SJCRH30 (cell line): ENCODE data around the genes SLCO2A1, EPHB1 and PCCB.

GRCh38 chr3:133574109-133574814 is 776 bp downstream of the CDV3 start:
- RAMPAGE, long total RNA, result no peak

DNA sequence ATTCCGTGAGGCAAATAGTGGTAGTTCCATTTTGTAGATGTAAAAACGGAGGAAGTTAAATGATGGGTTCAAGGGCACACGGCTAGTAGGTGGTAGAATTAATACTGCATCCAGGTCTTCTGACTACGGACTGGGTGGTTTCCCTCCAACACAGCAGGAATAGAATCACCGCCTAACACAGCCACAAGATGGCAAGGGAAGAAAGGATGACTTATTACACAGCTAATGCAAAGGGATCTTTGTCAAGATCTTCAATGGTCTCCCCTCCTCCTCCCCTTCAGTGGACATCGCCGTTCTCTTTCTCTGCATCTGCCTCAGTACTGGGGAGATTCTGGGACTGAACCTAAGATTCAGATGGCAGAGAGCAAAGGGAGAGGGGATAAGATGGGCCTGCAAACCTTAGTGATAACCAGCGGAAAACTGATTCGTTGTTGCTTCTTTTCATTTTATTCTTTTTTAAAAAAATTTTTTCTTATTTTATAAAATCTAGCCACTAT is 592 bp upstream of the TOPBP1 start:
- RAMPAGE, long total RNA, result no peak

GRCh38 chr3:133675643-133675911 is 13.8 kb upstream of the TOPBP1 start:
- RAMPAGE, long total RNA, result no peak

DNA sequence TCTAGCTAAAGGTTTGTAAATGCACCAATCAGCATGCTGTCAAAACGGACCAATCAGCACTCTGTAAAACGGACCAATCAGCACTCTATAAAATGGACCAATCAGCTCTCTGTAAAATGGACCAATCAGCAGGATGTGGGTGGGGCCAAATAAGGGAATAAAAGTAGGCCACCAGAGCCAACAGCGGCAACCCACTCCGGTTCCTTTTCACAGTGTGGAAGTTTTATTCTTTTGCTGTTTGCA is 13.9 kb upstream of the TF start:
- RAMPAGE, long total RNA, result no peak

DNA sequence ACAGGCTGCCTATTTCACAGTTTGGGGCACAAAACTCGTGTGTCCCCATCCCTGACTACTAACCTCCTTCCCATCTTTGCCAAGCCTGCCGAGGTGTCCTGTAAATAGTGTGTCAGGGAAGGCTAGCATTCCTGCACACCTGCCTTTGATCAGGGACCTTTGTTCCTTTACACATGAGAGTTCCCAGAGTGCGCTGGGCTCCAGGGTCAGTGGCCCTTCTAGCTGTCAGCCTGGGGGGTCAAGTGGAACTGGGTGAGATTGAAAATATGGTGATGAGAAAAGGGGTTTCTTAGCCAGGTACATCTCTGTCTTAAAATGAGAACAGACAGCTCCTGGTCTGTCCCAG is 12.9 kb upstream of the TF start:
- RAMPAGE, long total RNA, result no peak

DNA sequence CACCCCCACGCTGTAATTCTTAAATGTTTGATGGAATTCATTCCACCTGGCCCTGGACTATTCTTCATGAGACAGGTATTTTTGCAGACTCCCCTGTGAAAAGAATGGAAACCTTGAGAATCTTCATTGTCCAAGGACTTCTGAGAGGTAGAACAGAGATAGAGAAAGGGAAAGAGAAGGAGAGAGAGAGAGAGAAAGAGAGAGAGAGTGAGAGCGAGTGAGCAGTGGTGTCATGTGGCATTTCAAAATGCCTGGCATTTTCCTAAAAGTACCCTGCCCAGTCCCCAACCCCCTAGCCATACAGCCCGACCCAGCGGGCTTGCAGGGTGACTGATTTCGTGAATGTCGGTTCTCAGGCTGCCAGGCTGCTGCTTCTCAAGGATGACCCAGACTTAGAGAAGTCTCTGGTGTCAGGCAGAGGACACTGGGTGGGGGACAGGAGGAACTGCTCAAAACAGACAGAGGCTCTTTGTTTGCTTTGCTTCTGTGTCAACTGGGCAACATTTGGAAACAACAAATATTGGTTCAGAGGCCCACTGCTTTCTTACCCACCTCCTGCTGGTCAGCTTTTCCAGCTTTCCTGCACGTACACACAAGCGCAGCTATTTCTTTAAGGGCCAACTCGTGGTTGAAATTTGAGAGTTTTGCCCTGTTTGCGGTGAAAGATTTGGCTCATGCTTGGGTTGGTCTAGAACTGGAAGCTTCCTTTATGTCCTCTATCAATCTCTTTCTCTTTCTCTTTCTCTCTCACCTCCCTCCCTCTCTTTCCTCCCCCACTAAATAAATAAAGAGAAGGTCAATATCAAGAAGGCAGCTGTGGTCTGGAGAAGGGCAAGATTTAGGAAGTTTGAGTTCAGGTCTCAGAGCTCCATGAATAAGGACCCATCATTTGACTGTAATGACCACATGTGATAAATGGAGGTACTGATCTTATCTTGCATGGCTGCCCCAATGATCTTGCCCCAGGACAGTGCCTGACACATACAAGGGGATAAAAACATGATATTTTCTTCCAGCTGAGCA is 3.6 kb upstream of the TF start:
- RAMPAGE, long total RNA, result no peak

GRCh38 chr3:133758999-133759552 is 12.9 kb downstream of the TF start:
- RAMPAGE, long total RNA, result no peak

GRCh38 chr3:133998665-133999313 is 30.9 kb downstream of the SLCO2A1 start:
- RAMPAGE, long total RNA, result no peak

- RAMPAGE, long total RNA, result no peak
Observed at GRCh38 chr3:134029230-134030303, at the start of gene SLCO2A1. SLCO2A1 (minus strand) TSS chr3:134029925.

- RAMPAGE, long total RNA, result no peak
Observed at GRCh38 chr3:134237568-134238028, 13.1 kb downstream of the RYK start.

DNA sequence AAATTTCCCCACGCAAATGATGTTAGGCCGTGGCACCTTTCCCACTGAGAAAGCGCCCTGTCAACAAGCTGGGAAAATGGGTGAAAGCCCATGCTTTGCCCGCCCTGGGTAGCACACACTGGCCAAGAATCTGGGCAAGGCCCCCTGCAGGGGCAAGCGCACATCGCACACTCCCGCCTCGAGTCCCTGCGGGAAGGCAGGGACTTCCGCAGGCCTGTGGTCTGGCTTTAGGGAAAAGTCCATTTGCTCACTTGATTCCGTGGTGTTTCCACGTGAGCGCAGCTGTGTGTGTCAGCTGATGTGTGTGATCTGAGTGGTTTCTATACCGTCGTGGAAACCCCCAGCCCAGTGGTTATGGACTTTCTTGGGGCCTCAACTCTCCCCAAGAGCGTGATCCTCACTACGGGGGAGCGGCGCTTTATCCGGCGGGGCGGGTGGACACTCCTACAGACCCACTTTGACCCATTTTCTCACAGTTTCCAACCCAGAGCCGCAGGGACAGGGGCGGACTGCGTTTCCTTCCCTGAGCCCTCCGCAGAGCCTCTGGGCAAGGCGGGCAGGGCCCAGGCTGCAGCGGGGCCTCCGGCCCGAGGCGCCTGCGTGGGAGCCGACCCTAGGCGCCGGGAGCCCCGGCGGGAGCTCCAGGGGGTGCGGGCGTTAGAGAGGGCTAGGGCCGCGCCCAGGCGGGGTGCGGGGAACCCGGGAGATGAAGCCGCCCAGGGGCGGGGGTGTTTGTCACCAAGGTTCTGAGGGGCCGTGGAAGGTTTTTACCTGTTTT is 61.6 kb downstream of the AMOTL2 start:
- RAMPAGE, long total RNA, result no peak

- RAMPAGE, long total RNA, result no peak
Observed at GRCh38 chr3:134326200-134326676, 48.0 kb downstream of the AMOTL2 start.

DNA sequence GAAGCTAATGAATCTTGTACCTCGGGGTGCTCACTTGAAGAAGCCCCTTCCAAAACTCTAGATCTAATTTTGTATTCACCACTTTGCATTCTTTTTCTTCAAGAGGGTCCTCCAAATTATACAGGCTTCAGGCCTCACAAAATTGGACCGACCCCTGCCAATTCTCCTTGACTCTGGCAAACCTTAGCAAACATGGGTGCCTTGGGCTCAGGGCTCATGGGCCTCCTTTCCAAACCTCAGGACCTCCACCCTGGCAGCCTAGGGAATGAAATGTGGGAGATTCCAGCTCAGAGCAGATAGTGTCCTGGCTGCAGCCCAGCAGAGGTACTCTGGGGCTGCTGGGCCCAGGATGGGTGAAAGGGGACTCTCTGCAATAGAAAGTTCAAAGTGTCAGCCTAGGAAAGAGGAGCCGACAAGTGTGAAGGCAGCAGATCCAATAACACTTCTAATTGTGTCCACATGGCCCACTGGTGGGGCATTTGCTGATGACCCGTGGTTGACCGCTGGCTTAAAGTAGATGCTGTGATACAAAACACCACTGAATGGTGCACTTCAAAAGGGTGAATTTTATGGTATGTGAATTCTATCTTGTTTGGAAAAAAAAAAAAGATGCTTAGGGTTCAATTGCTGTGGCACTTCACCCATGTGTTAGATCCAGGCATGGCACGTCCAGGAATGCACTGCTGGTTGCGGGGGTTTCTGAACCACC is 21.1 kb downstream of the AMOTL2 start:
- RAMPAGE, long total RNA, result no peak

- RAMPAGE, long total RNA, result no peak
Observed at GRCh38 chr3:134794835-134795815, at the start of gene EPHB1. EPHB1 (plus strand) TSS chr3:134795260.

GRCh38 chr3:134874723-134875279 is 79.7 kb downstream of the EPHB1 start:
- RAMPAGE, long total RNA, result no peak

DNA sequence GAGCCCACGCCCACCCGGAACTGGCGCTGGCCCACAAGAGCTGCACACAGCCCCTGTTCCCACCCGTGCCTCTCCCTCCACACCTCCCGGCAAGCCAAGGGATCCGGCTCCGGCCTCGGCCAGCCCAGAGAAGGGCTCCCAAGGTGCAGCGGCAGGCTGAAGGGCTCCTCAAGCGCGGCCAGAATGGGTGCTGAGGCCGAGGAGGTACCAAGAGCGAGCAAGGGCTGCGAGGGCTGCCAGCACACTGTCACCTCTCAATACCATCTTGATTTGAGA is 121.5 kb downstream of the EPHB1 start:
- RAMPAGE, long total RNA, result no peak

- RAMPAGE, long total RNA, result no peak
Observed at GRCh38 chr3:135150371-135150885, 355.4 kb downstream of the EPHB1 start.

DNA sequence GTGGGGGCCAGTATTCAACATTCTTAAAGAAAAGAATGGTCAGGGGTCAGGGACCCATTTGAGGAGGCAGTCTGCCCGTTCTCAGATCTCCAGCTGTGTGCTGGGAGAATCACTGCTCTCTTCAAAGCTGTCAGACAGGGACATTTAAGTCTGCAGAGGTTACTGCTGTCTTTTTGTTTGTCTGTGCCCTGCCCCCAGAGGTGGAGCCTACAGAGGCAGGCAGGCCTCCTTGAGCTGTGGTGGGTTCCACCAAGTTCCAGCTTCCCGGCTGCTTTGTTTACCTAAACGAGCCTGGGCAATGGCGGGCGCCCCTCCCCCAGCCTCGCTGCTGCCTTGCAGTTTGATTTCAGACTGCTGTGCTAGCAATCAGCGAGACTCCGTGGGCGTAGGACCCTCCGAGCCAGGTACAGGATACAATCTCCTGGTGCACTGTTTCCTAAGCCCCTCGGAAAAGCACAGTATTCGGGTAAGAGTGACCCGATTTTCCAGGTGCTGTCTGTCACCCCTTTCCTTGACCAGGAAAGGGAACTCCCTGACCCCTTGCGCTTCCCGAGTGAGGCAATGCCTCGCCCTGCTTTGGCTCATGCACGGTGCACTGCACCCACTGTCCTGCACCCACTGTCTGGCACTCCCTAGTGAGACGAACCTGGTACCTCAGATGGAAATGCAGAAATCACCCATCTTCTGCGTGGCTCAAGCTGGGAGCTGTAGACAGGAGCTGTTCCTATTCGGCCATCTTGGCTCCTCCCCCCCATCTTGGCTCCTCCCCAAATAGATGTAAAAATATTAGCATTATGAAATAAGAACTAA is 526.2 kb upstream of the PPP2R3A start:
- RAMPAGE, long total RNA, result no peak

DNA sequence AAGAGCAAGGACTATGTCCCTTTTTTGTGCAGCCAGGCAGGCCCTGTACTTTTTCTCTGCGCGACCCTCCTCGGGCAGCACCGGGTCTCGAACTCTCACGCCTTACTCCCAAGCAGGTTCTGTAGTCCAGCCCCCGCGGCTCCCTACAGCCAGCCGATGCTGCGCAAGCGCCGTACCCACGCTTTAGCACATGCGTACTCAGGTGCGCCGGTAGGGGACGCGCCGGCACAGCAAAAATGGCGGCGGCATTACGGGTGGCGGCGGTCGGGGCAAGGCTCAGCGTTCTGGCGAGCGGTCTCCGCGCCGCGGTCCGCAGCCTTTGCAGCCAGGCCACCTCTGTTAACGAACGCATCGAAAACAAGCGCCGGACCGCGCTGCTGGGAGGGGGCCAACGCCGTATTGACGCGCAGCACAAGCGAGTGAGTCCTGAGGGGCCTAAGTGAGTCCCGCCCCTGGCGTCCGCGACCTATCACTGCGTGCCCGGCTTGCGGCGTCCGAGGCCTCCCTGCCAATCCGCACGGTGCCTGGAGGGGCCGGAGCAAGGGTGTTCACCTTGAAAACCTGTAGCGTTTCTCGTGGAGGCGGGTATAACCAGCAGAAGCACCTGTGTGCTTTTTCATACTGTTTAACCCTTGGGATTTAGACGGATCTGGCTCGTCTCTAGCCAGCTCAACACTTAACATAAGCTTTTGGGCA is at the start of gene PCCB:
PCCB (plus strand) TSS at position 201 of the 696 bp plus-strand sequence.
- RAMPAGE, long total RNA, result no peak

DNA sequence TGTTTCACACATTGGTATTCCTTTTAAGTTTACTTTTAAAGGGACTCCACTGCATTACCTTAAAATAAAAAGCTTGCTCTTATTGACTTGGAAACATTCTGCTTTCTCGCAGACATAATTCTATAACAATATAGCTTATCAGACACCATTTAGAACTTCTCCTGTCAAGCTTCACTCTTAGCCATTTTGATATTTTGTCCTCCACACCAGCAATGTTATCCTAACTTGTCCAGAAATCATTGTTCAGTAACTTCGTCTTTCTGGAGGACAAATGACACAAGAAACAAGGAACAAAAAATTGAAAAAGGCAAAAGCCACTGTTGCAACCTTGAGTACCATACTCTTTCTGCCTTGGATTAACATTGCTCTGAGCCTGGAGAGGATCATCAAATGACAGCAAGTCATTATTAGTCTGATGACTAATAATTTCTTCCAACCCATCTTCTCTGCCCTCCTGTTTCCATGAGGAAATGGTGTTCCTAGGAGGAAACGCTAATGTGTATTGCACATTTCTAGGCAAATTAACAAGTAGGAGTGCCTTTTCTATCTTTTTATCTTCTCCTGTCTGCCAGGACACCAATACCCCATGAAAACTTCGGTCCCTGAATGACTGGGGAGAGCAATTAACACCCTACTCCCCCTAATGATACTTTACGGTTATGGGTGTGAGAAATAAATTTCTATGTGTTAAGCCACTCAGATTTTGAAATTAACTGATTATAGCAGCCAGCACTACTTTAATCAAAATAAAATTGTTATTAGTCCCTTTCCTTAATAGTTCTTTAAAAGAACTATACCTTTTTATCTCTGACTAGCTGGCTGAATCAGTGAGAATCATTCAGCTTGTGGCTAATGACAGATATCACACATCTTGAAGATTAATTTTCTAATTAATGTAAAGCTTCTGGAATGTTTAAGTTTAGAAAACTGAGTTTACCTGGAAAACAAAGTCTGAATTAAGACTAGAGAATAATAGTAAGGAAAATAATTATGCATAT is 154.0 kb downstream of the PCCB start:
- RAMPAGE, long total RNA, result no peak